Ileum (tissue), 1 donor: ENCODE data around the genes LRRC55, RTN4RL2, CLP1 and CTNND1.

DNA sequence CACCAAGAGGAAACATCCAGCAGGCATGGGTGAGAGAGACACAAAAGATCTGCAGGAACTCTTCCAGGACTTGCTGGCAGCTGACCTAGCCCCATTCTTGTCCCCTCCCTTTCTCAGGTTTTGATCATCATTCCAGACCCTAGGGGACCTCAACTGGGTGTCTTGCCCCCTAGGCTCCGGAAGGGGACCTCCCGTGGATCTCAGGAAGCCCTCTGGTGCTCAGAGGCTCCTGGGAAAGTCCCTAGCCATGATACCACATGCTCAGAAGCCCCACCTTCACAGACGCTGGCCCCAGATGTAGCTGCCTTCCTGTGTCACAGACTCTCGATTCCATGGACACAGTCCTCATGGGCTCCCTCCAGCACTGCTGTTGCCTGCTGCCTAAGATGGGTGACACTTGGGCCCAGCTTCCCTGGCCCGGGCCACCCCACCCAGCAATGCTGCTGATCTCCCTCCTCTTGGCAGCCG, at the start of gene LRRC55:
Gene LRRC55 (plus strand): TSS at position 317 of the 468 bp plus-strand sequence.
- PRO-cap: no peak

GRCh38 chr11:57327208-57327583, 2.4 kb upstream of the TNKS1BP1 start:
- PRO-cap: no peak

DNA sequence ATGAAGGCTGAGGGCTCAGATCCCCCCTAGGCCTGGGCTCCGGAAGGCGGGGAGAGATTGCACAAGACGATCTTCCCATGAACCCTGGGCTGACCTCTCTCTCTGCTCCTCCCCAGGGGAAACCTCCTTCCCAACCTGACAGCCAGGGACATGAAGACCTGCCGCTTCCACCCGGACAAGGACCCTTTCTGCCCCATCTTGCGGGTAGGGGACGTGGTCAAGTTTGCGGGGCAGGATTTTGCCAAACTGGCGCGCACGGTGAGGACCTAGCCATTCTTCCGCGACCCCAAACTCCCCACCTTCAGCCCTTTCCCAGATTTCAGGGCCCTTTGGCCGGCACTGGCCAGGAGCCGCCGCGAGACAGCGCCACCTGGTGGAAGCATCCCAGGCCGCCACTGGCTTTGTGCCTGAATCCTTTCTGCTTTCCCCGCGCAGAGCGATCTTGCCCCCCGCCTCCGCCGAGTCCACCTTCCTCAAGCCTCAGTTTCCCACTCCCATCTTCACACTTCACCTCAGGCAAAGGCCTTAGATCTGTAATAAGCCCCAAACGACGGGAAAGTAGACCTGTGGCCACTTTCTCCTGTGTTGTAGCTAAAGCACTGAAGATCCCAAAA, 11.6 kb downstream of the P2RX3 start:
- PRO-cap: no peak

DNA sequence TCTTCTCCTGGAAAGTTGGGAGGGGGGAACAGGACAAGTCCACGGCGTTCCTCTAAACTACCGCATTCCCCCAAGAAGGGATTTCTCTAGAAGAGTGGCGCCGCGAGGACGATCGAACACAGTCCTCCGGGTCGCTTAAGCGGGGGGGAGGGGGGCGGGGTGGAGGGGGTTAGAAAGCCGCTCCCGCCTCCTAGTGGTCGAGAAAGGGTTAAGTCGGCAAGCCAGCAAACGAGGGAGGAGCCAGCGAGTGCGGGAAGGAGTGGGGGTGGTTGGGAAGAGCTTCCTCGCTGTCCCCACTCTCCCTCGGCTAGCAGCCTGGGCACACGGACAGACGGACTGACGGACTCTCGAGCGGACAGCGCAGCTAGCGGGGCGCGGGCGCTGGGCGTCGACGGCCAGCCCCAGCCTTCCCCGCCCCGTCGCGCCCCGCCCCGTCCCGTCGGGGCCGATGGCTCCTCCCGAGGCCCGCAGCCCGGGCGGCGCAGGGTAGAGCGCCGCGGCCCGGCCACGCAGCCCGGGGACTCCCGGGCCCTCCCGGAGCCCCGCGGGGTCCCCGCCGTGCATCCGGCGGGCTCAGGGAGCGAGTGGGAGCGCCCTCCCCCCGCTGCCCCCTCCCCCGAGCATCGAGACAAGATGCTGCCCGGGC, at the start of gene RTN4RL2:
Gene RTN4RL2 (plus strand): TSS at position 296 of the 646 bp plus-strand sequence.
- PRO-cap: no peak

DNA sequence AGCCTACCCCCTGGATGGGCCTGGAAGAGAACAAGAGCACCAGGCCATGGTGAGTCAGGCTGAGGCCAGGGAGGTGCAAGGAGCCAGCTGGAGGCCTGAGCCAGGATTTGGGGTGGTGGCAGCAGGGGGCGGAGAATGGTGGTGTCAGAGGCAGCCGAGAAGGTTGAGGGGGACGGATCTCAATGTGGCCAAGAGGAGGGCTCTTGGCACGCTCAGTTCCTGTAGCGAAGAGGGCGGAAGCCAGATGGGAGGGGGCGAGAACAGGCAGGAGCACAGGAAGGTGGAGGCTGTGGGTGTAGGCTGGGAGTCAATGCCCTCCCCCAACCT, 13.7 kb downstream of the RTN4RL2 start:
- PRO-cap: no peak

DNA sequence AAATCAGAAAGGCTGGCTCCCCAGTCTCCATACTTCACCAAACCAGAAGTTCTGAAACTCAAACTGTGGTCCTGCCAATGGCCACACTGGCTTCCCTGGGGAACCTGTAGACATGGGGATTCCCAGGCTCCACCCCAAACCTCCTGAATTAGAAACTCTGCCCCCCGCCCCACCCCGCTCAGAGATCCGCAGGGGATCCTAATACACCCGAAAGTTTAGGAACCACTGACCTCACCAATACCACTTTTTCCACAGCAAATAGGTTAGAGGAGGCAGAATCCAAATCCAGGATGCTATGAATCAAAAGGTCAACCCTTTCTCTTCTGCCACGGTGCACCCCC, 15.4 kb downstream of the RTN4RL2 start:
- PRO-cap: no peak

GRCh38 chr11:57657250-57658018, at the start of gene CLP1:
Gene CLP1, plus strand, starts transcription at chr11:57657762.
- PRO-cap: bidirectional peak, plus-strand start at chr11:57657762, minus-strand start at chr11:57657430

- PRO-cap: no peak
Measured at GRCh38 chr11:57680257-57680978, 12.5 kb downstream of the ZDHHC5 start.

DNA sequence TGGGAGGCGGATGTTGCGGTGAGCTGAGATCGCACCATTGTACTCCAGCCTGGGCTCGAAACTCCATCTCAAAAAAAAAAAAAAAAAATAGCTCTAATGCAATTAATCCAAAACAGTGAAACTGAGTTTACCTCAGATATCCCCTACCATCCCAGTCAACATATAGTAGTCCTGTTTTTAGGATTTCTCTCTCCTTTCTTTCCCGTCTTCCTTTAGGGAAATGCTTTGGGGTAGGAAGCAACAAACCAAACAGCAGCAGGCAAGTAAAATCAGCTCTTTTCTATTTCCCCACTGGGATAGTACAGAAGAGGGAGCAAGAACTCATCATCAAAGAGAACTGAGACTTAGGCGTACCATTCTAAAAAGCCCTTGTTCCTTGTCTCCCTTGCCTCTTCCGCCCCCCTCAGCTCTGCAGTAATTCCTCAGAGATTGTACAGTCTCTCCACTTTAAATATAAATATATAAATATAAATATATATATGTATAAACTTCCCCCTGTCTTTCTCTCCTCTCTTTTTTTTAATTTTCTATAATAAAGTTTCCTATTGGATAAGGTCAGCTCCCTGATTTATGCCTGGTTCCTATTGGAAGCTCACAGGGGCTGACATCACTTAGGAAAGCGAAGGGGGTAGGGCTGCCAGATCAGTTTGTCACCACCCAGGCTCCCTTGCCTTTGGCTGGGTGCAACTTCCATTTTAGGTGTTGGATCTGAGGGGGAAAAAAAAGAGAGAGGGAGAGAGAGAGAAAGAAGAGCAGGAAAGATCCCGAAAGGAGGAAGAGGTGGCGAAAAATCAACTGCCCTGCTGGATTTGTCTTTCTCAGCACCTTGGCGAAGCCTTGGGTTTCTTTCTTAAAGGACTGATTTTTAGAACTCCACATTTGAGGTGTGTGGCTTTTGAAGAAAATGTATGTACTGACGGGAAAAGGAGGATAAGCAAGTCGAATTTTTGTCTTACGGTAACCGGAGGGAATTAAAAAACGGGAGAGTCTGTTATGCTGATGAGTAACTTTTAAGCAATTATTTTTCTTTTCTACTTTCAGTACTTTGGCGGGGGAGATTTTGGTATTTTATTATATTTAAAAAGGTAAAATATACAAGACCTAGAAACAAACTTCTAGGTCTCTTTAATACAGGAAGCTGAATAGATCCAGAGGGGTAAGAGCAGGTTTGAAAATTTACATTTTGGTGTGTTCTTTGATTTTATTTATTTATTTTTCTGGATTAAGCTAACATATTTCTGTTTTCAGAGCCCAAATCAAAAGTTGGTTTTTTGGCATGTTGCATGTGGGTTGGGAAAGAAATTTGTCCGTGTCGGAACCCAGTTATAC, at the start of gene CTNND1:
Gene CTNND1 (plus strand): TSS at position 640 of the 1,329 bp plus-strand sequence.
- PRO-cap: bidirectional peak, plus-strand start at position 722 of the sequence, minus-strand start at position 521 of the sequence

DNA sequence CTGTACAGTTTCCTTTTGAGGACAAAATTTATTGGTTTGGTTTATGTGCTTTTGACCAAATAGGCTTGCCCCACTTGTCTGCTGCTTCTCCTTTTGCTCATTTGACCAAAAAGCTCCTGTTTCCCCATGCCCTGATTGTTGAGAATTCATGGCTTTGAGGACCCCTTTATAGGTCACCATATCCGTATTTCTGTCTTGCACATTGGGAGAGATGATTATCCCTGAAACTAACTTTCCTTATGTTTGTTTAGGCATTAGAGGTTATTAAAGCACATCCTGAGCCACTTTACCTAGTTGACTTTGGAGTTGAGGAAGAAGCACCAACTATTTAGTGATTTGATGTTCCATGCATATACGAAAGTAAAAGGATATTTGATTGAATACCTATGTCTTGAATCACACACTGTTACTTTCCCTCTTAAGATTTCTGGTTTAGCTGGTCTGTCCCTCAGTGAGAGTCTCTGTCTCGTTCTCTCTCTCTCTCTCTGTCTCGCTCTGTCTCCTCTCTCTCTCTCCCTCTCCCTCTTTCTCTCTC, 10.8 kb downstream of the CTNND1 start:
- PRO-cap: no peak

DNA sequence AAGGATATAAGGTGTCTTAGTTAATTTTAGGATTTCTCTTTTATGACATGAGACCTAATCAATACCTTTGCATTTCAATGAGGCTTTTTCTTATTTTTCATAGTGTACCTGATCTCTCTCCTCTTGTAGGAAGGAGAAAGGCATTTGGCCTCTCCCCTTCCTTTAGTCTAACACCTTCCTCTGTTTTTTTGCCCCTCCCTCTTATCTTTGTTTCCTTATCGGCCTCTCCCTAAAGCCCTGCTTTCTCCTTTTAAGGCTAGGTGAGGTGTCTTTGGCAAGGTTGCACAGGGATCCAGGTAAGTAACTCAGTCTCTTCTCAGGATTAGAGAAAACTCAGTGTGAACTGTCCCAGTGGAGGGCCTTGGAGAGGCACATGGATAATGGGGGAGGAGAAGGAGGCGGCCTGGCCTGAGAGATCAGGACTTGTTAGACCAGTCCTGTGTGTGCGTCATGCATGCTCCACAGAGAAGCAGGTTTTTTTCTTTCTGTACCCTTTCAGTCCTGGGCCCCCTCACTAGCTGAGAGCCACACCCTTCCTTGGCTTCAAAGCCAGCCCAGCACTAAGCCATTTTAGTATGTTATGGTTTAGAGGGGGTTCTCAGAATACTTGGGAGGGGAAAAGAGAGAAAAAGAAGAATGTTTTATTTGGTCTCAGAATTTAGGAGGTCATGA, 19.9 kb downstream of the CTNND1 start:
- PRO-cap: unidirectional peak, plus-strand start at position 277 of the sequence

GRCh38 chr11:58525377-58525602, 17.4 kb upstream of the OR5B21 start:
- PRO-cap: no peak

- PRO-cap: unidirectional peak, plus-strand start at chr11:58574008
Measured at GRCh38 chr11:58573278-58574360, 2.0 kb downstream of the LPXN start.

DNA sequence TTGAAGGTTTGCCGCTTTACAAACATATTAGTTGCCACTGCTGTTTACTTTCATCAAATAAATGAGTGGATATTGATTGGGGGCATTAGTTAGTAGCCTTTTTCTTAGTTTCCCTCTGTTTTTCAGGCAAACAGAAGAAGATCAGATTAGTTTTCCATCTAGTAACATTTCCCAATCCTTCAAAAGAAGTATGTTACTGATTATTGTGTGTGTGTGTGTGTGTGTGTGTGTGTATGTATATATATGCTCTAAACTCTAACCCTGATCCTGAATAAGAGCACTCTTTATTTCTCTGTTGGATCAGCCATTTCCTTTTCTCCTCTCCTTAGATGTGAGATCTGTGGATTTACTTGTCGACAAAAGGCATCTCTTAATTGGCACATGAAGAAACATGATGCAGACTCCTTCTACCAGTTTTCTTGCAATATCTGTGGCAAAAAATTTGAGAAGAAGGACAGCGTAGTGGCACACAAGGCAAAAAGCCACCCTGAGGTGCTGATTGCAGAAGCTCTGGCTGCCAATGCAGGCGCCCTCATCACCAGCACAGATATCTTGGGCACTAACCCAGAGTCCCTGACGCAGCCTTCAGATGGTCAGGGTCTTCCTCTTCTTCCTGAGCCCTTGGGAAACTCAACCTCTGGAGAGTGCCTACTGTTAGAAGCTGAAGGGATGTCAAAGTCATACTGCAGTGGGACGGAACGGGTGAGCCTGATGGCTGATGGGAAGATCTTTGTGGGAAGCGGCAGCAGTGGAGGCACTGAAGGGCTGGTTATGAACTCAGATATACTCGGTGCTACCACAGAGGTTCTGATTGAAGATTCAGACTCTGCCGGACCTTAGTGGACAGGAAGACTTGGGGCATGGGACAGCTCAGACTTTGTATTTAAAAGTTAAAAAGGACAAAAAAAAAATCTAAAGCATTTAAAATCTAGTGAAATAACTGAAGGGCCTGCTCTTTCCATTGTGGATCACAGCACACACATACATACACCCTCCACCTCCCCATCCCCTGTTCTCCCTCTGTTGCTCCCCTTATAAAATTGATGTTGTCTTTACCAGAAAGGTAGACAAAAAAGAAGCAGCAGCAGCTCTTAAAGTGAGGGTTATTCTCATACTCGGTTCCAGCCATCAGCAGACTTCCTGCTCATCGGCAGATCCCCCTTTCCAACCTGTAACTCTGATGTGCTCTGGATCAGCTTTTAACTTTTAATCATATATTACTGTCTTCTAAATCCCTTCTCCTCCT, 5.2 kb upstream of the CNTF start:
- PRO-cap: no peak

DNA sequence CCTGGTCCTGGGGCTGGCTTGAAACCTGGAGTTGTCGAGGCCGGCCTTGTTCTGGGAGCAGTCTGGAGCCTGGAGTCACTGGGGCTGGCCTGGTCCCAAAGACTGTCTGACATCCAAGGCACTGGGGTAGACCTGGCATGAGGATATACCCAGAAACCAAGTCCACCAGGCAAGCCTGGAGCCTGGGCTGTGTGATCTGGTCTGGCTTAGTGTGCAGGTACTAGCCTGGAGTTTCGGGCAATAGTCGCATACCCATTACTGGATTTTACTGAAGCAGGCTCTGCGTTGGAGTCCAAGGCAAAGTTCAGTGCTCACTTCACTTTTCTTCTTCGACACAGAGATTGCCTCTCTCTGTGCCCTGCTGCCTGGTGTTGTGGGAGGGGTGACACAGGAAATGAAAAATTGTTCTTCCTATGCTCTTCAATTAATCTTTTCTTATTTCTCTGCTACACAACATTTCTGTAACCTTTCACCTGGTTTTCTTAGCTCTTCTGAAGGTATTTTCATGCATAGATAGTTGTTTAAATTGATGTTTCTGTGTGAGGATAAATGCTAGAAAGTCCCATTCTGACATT, 4.2 kb upstream of the GLYATL1 start:
- PRO-cap: no peak

DNA sequence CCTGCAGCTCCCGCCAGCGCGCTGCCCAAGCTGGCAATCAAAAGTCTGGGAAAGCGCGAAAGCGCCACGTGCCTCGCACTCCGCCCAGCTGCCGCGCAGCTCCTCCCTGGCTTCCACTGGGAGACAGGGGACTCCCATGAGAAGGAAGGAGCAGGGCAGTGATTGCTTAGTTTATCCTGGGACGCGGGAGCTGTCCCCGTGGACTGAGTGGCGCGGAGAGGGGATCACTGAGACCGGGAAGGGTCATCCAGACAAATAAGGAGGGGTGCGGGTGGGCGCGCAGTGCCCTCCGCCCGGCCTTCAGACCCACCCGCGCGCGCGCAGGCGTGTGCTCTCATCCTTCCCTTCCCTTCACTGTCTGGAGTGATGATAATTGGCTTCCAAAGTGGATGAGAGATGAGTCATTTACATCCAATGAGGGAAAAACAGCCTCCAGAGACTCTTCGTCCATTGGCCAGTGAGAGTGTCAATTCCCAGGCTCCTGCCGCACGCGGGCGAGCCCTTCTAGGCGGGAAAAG, 23.1 kb upstream of the GLYATL1B start:
- PRO-cap: no peak

DNA sequence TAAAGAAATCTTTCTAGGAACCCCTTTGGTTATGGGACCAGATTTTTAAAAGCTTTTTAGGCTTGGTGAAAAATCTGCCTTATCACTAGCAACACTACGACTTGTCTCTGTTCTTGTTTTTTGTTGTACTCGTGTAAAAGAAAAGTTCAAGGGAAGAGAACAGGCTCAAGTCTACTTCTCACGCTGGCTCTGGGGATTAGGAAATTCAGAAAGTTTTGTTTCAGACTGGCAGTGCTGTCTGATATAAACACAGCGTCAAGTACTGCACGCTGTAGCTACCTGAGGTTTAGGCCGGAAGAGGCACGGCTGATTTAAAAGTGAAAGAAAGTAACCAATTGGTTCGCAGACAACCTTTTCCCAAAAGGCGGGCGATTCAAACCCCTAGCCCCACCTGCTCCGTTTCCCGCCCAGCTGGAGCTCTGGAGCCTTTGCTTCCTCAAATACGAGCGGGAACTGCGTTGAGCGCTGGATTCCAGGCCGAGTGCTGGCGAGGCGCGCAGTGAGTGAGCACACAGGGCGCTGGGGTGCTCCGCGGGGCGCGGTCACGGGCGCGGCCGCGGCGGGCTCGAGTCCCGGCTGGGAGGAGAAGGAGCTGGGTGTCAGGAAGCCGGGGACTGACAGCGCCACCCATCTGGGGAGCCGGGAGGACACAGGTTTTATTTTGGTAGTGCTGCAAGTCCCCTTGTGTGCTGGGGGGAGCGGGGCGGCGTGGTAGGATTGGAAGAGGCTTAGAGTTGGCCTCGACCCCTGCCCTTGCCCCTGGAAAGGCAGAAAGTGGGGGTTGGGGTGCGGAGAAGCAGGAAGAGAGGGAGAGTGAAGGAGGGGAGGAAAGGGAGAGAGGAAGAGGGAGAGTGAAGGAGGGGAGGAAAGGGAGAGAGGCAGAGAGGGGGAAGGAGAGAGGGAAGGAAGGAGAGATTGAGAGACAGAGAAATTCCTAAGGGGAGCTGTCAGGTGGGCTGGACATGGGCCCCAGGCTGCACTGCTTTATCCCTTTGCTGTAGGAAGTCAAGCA, 2.0 kb downstream of the FAM111A start:
- PRO-cap: bidirectional peak, plus-strand start at position 468 of the sequence, minus-strand start at position 288 of the sequence

GRCh38 chr11:59174626-59175056, 2.7 kb downstream of the DTX4 start:
- PRO-cap: bidirectional peak, plus-strand start at chr11:59174877, minus-strand start at chr11:59174750

- PRO-cap: unidirectional peak, minus-strand start at chr11:59186245
Measured at GRCh38 chr11:59185991-59186789, 14.3 kb downstream of the DTX4 start.

DNA sequence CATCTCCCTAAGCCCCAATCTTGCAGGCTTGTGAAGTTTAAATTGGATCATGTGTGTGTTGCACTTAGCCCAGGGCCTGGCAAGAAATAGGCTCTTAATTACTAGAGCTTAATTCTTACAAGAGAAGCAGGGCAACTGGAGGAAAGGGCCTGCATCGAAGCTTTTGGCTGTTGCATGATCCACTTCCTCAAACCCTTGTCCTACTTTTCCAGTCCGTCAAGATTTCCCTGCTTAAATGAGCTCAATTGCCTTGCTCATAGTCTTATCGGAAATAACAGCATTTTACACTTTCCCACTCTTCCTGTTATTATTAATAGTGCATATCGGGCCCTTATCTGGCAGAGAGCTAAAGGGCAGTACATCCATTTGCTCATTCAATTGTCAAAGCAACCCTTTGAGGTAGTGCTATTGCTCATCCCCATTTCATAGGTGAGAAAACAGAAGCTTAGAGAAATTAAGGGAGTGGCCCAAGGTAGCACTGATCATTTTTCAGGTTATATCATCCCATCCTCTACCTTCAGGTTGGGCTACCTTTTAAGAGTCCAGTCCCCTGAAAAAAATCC, 18.1 kb downstream of the DTX4 start:
- PRO-cap: no peak